Left ventricle myocardium (tissue), 1 donor: ENCODE measurements around the genes HYDIN, IST1 and TXNL4B.

DNA sequence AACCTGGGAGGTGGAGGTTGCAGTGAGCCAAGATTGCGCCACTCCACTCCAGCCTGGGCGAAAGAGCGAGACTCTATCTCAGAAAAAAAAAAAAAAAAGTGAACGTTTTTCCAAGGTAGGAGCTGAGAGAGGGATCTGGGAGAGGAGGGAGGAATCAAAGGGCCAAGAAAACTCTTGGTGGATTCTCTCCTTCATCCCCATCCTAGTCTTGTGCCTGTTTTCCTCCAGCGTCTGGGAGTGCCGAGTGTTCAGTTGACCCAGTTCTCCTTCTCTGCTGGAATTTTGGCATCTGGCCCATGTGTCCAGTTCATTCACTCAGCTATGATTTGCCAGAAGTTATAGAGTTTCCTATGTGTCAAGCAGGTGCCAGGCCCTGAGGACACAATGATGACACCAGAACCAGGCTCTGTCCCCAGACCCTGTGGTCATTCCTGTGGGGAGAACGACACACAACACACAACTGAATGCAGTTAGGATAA is 36.2 kb upstream of the IL34 start:
- PRO-cap = no peak

- PRO-cap = no peak
Measured at GRCh38 chr16:70661006-70662297, 15.1 kb downstream of the IL34 start.

DNA sequence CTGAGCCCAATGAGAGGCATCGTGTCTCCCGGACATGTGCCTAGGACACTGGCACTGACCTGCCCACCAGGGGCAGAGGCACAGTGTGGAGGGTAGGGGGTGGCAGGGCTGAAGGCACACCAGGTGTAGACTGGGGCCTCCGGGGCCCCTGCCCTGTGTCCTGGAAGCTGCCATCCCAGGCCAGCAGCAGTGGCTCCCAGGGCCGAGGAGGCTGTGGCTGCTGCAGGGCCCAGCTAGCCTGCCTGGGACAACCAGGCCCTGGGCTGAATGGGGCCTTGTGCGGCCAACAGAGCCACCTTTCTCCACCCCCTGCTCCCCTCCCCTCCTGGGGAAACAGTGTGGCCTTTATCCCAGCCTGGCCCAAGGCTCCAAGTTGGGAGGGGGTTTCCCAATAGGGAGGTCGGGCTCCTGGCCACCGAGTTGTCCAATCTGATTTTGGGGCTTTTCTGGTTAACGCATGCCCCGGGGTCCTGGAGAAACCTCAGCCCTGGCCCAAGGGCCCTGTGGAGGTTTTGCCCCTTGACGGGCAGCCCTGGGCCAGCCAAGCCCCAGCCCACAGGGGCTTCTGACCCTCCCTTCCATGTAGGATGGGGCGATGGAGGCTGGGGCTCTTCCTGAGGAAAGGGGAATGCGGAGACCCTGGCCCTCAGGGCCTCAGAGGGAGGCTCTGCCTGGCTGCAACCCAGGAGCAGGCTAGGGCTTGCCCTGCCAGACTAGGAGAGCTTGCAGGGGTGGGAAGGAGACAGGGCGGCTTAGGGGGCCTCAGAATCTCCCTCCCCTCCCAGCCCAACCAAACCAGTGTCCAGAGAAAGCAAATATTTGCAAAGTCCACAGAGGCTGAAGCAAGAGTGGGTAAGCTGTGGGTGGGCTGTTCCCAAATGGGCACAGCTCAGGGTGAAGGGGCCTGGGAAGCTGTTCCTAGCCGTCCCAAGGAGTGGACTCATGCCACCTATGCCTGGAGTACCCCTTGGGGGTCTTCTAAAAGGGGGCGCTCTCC is 4.2 kb downstream of the MTSS2 start:
- PRO-cap = no peak

DNA sequence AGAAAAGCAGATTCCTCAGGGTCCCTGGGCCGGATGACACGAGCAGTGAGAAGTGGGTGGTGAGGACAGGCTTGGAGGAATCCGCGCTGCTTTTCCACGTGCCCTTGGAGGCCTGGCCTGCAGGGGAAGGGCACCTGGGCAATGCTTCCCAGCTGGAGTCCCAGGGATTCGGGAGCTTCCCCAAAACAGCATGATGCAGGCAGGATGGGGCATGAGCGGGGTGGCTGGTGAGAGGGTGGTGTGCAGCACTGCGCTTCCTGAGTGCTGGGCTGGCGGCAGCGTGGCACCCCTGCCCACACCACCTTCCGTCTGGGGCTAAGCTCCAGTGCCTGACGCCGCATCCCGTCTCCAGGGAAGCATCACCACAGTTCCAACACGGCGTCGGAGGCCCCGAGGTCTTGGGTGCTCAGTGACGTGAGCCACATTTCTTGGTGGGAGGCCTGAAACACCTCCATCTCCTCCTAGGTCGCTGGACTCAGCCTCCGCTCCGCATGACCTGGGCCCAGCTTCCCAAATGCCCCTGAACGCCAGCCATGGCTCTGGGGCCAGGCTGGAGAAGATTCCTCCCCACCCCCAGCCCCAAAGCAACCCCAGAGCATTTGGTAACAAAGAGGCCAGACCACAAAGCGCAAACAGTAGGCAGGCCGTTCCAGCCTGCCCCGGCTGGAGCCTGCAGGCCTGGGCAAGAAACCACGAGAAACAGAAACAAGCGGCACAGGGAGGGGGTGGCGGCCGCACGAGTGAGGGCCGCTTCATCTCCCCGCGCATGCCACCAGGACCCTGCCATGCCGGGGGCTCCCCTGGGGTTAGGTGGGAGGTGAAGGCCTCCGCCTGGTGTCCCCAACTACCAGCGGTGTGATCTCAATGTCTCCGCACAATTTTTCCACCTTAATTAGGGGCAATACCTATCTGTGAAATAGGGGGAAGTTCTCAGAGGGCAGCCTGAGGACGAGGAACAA is 14.0 kb upstream of the MTSS2 start:
- PRO-cap = no peak

GRCh38 chr16:70710678-70712054 is 25.3 kb upstream of the MTSS2 start:
- PRO-cap = no peak

GRCh38 chr16:70715054-70715763 is 29.4 kb upstream of the MTSS2 start:
- PRO-cap = no peak

DNA sequence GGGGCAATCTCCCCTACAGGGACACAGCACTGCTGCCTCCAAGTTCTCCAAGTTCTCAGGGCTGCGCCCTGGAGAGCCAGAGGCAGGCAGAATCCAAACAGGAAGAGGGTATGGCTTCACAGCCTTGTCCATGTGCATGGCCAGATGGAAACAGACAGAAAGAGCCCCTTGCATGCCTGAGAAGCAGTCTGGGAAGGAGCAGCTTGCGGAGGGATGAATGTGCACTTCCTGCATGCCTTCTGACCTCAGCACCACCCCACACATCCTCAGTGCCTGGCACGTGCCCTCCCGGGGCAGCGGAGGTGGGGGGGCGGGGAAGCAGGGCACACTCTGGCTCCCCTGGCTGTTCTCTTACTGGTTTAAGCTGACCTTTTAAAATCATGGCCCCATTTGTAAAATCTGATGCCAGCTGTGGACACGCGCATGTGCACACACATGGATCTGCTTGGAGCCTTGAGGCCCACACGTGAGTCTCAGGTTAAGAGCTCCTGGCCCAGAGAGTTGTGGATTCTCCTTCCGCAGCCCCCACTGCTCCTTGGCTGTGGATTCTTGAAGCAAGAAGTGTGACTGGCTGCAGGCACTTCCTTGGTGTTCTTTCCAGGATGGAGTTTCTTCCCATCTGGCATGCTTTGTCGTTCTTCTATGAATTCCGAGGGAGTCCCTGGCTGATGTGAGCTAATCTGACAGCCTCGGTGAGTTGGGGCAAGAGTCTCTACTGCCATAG is 55.4 kb upstream of the MTSS2 start:
- PRO-cap = no peak

DNA sequence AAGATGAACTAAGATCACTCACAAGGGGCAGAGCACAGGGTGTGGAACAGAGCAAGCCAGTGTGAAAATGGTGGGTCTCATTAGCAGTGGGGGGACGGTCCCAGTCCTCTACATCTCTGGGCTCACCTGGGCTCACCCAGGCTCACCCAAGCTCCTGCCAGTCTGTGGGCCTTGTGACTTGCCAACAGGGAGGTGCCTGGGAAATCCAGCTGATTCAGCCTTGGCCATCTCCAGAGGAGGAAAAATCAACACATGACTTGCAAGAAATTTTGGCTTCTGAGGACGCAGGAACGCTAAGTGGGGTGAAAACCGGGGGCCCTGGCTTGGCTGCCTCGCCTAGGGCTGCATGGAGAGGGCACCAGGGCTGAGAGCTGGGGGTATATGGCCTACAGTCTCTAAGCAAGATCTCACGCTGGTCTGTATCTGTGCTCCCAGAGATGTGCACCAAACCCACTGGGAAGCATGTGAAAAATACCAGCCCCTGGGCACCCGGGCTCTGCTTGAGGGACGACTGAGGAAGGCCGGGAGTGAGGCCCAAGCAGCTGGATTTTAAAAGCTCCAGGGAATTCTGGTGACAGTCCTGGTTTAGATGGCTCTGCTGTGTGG is 47.7 kb downstream of the VAC14 start:
- PRO-cap = no peak

GRCh38 chr16:71230568-71231123 is at the start of gene HYDIN:
TSS of gene HYDIN (minus strand) at chr16:71230722.
- PRO-cap = no peak

- PRO-cap = no peak
Measured at GRCh38 chr16:71726620-71727360, 2.3 kb upstream of the PHLPP2 start.

GRCh38 chr16:71851234-71851790 is 5.5 kb downstream of the ATXN1L start:
- PRO-cap = no peak

DNA sequence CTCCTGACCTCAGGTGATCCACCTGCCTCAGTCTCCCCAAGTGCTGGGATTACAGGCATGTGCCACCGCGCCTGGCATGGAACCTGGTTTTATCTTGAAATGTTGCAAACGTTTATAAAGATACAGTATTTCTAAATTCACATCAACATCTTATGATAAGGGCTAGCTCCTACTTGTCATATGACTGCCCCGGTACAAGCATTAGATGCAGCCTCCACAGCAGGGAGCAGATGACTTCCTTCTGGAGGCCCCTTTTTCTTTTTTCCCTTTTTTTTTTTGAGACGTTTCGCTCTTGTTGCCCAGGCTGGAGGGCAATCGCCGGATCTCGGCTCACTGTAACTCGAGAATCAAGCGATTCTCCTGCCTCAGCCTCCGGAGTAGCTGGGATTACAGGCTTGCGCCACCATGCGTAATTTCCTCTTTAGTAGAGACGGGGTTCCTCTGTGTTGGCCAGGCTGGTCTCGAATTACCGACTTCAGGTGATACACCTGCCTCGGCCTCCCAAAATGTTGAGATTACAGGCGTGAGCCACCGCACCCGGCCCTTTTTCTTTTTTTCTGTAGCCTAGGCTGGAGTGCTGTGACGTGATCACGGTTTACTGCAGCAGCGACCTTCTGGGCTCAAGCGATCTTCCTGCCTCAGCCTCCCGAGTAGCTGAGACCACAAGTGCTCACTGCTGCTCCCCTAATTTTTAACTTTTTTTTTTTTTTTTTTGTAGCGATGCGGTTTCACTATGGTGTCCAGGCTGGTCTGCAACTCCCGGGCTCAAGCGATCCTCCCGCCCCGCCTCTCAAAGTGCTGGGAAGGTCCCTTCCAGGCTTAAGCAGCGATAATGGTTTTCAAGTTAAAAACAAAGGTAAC is 1.1 kb upstream of the IST1 start:
- PRO-cap = no peak

DNA sequence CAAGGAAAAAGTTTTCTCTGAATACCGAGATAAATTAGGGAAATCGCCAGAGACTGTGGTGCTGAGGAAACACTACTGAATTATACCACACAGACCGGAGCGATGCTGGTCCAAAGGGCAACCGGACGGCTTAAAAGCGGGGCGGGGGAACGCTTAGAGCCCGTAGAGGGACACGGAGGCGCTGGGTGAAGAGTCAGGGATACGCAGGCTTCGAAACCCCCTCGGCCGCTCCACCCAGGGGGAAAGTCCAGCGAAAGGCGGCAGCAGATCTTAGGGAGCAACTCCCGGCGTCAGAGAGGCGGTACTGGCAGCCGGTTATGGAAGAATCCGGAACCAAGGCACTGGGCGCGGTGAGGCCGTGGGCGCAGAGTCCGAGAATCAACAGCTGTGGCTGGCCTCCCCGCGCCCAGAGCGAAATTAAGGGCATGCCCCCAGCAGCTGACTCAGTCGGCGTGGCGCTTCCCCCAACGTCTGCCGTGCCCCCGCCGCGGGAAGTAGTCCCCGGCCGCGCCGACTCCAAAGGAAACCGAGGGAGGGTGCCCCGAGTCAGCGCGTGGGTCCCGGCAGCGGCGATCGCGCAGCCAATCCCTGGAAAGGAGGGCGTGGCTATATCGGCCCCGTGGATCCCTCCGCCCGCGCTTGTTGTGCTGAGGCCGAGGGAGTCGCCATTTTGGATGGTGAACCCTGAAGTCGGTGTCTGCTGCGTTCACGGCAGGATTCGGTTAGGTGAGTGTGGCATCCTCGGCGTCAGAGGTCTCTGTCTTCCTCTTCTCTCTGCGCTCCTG is at the start of gene IST1:
Gene IST1 (plus strand): TSS at position 668 of the 785 bp plus-strand sequence.
- PRO-cap = bidirectional peak, plus-strand start at position 669 of the sequence, minus-strand start at position 419 of the sequence

DNA sequence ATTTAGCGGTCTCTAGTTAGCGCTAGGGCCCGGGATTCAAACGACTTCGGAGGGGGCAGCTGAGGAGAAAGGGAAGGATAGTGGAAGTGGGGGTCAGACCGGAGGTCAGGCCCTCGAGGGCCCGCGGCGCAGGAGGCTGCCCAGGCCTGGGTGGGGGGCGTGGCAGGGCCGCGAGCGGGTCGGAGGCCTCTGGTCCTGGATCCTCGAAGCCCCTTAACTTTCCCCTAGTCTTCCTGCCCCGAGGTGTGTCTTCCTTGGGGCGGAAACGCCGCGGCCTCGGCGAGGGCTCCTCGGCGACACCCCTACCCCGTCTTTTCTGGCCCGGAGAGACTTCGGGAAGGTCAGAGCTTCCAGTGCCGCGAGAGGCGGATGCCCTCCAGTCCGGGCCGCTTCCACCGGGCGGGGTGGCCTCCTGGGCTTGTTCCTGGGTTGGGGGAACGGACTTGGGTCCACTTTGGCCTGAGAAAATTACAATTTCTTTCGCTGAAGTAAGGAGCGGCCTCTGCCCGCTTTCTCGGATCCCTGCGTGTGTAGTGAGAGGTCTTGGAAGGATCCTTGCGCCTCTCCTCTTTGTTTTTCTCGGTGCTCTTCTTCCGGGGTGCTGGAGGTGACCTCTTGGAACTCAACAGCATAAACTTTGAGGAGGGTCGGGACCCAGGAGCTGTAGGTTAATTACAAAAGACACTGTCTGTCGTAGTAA is 468 bp downstream of the IST1 start:
- PRO-cap = bidirectional peak, plus-strand start at position 344 of the sequence, minus-strand start at position 211 of the sequence; unidirectional peak, minus-strand start at position 532 of the sequence

DNA sequence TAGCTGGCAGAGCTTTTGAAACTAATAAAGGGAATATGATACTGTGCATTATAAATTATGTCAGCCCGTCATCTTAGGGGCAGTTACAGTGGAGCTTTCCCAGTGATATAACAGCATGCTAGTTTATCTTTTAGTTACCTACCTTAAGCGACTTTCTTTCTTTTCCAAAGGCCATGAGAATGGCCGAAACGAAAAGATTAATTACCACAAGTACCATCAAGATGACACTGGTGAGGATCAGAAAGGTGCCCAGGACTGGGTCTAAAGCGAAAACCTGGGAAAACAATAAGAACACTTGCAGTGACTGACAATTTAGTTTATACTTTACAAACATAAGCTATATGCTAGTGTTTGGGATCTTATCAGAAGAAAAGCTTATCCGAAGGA is 34.6 kb downstream of the IST1 start:
- PRO-cap = no peak

- PRO-cap = bidirectional peak, plus-strand start at chr16:72093847, minus-strand start at chr16:72093607
Measured at GRCh38 chr16:72093235-72093724, at the start of gene TXNL4B. TSS of gene TXNL4B (minus strand) at chr16:72093620.

DNA sequence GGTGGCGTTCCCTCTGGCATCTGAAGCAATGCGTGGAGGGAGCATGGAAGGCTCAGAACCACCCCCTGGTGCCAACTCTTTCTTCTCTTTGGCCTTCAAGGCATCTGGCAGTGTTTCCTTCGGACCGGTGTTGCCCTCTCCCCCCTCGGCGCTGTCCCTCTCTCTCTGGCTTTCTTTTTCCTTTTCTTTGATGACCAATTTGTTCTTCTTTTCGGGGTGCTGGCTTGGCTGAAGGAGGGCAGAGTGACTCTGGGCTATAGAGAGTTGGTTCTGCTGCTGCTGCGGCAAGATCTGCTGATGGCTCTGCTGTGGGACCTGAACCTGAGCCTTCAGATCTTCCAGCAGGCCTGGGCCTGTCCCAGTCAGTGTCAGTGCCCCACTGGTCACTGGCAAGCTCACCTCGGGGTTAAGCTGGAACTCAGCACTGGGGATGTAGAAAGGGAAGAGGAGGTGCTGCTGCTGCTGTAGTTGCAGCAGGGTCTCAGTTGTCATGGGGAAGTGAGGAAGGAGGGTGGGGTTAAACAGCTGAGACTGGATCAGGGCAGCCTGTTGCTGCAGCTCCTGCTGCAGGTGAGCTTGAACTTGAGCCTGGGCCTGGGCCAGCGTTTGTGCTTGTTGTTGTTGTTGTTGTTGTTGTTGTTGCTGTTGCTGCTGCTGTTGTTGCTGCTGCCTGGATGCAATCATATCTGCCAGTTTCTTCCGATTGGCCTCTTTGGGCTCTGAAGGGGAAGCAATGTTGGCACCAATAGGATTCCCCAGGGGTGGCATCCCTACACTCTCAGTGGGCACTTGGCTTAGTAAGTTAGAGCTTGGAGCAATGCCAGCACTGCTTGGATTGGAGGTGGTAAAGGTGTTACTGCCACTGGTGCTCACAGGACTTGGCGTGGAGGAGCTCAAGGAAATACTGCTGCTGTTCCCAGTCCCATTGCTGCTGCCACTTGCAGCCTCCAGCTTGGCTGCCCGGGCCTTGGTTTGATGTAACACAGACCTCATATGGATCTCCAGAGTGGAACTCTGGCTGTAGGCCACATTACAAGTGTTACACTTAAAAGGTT is 250.8 kb downstream of the ZFHX3 start:
- PRO-cap = no peak

DNA sequence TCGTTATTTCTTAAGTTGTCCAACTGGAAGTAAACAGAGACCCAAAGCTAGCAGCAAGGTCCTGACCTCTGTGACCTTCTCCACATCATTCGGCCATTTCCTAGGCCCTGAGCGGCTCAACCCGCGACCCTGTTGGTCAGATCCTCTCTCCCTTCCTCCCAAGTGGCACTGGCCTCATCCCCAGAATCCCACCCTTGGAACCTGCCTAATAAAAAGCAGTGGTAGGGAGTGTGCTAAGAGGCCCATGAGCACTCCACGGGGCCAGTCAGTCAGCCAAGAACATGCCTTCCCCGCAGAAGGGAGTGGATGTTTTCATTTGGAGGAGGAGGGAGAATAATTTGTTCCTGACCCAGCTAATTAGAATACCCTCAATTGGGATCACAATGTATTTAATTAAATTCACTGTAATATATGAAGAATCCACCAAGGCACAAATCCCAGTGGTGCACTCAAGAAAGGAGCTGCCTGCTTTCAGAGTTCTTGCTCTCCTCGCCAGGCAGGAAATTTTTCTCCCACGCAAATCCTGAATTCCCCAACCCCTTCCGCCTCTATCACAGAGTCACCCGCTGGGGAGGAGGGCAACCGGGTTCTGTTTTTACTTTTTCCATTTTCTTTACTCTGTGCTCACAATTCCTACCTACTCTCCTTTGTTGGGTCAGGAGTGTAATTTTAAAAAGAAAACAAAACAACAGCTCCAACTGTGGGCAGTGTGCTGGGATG is 153.5 kb downstream of the ZFHX3 start:
- PRO-cap = no peak

- PRO-cap = no peak
Measured at GRCh38 chr16:72967852-72968390, 80.0 kb downstream of the ZFHX3 start.

- PRO-cap = no peak
Measured at GRCh38 chr16:72976250-72977044, 71.5 kb downstream of the ZFHX3 start.